Bronchial epithelial cell (primary cell): Measurements from ENCODE around the gene RPH3AL.

GRCh38 chr17:214647-215357, 33.4 kb upstream of the DOC2B start:
- RRBS, 2 experiments = 91% methylated on average over 6 of the region's 15 CpGs

DNA sequence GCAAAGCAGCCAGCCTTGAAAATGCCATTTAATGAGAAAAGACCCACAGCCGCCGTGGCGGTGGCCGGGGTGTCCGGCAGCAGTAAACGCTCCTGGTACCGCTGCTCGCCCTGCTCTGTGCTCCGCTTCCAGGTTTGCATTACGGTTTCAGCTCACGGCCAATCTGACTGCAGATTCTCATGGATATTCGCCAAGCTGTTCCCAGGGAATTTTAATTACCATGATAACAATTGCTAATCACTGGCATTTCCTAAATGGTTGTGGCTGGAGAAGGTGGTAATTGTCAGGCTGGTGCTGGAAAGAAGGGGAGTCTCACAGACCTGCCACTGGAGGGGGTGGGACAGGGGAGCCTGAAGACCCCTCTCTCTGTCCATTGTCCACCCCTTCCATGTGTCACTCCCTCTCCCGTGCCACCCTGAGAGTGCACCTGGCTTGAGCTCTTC, 78.2 kb upstream of the DOC2B start:
- RRBS, 2 experiments = no CpG with 5 or more reads among the region's 13 CpGs

DNA sequence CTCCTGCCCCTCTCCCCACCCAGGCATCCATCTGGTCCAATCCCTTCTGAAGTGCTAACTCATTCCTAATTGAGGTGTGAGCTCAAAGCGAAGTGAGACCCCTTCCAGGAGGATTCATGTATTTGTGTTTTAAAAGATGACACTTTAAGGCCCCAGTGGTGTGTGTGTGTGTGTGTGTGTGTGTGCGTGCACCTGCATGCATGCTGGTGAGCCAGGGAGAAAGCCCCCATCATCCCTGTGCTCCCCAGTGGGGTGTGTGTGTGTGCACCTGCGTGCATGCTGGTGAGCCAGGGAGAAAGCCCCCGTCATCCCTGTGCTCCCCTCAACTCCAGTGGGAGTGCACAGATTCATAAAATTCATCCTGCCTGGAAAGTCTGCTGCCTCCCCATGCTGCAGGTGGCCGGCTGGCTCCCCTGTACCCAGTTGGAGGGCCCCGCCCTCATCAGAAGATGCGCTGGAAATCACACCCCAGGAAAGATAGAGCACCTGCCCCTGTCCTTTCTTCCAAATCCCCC, 84.7 kb upstream of the DOC2B start:
- RRBS, 2 experiments = no CpG with 5 or more reads among the region's 7 CpGs

DNA sequence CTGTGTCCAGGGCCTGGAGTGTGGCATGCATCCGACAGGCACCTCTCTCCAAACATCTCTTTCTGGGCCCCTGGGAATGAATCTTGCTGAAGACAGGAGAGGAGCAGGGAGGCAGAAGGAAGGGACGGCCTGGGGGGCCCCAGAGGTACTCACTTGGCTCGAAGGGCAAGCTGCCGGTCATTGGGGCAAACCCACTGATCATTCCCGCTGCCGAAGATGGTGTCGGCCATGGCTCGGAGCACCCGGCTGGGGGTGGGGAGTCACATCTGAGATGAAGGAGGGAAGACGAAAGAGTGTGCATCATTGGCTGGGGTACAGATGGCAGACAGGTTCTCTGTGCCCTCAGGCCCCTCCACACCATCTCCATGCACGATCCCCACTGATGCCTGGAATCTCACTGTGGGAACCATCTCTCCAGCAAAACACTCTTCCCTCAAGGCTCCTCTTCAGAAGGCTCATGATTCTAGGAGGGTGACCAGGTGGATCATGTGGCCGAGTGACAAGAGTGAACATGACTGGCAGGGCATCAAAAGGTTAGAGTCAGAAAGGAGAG, 25.2 kb downstream of the RPH3AL start:
- RRBS, 2 experiments = 96% methylated on average over 6 of the region's 12 CpGs

DNA sequence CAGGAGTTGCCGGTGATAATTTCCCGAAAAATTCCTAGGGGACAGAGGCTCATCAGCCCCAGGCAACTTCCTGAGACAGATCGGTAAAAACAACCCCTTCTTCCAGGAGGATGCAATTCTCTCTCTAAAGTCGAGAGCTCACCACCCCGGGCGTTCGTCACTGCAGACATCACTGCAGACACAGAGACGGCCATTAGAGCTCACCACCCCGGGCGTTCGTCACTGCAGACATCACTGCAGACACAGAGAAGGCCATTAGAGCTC, 19.7 kb downstream of the RPH3AL start:
- RRBS, 2 experiments = 95 to 97% methylated on average over 1 of the region's 11 CpGs

DNA sequence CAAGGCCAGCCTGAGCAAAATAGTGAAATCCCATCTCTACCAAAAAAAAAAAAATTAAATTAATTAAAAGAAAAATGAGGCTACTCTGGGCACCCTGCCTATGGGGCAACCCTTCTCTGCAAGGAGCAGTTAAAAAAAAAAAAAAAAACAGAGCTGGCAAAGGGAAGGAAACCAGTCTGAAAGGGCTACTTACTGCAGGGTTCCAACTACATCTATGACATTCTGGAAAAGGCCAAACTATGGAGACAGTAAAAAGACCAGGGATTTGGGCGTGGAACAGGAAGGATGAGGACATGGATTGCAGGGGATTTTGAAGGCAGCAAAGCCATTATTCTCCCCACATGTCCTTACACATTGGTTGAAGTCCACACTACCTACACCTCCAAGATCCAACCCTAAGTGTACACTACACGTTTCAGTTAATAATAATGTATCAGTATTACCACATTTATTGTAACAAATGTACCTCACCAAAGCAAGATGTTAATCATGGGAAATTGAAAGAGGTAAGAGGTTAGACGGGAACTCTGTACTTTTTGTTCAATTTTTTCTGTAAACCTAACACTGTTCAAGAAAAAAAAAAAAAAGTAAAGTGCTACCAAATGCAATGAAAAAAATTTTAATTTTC, 4.5 kb downstream of the RPH3AL start:
- RRBS, 2 experiments = no CpG with 5 or more reads among the region's 3 CpGs

- RRBS, 2 experiments = 2 to 5% methylated on average over 5 to 7 of the region's 26 CpGs
These were observed at the start of gene RPH3AL for GRCh38 chr17:352110-353031. Gene RPH3AL (minus strand): TSS chr17:352807.

GRCh38 chr17:354843-355493, 2.4 kb upstream of the RPH3AL start:
- RRBS, 2 experiments = no CpG with 5 or more reads among the region's 13 CpGs

DNA sequence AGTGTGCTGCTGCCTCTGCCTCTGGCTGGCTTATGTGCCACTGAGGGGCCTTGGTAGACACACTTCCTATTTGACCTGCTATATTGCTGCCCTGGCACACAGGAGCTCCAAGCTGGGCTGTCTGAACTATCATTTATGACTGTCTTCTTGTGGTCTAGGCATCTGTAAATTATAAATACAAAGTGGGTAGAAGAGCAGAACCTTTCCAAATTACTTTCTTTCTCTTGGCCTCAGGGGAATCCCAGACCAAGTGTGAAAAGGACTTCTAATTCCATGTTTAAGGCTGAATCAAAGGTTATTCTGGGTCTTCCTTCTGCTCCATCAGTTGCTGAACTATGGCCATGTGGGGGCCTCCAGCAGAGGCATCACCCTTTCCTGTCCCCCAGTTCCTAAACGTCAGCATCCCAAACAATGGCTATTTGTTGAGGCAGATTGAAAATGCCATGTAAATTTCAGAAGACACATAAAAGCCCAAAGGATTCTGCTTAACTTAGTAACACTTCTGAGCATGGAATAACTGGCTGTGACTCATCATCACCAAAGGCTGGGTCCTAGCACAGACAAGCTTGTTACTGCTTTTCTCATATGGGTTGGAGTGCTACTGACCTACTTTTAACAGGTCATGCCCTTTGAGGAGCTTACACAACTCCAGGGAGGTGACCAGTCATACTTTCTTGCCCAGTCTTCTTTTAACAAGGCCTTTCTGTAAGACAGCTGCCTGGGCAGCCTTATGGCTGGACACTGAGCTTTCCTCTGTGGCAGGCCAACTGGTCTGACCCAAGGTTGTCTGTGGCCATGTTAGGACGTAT, 149.6 kb downstream of the C17orf97 start:
- RRBS, 2 experiments = no CpG with 5 or more reads among the region's 2 CpGs

- RRBS, 2 experiments = 94 to 97% methylated on average over 3 to 4 of the region's 17 CpGs
These were observed 112.8 kb downstream of the VPS53 start for GRCh38 chr17:601692-602375.

DNA sequence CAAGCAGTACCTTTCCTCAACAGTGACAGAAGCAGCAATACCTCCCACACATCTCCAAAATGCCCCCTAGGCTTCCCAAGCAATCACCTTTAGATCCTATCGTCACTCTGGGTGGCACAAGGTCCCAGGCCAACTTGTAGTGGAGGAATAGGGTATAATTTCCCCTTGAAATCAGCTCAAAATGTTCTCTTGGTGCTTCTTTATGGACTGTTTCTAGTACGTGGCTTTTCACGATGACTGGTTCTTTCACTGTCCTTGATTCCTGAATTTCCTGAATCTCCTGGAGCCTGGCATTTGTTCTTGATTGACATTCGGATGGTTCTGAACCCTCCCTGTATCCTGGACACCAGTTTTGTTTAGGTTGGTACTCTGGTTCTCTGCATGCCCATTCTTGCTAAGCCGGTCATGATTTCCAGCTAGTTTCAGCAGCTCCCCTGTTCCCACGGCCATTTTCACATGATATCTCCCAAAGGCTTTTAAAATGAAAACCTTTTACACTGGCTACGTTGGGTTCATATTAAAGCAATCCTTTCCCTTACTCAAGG, 6.9 kb upstream of the VPS53 start:
- RRBS, 2 experiments = no CpG with 5 or more reads among the region's 7 CpGs

DNA sequence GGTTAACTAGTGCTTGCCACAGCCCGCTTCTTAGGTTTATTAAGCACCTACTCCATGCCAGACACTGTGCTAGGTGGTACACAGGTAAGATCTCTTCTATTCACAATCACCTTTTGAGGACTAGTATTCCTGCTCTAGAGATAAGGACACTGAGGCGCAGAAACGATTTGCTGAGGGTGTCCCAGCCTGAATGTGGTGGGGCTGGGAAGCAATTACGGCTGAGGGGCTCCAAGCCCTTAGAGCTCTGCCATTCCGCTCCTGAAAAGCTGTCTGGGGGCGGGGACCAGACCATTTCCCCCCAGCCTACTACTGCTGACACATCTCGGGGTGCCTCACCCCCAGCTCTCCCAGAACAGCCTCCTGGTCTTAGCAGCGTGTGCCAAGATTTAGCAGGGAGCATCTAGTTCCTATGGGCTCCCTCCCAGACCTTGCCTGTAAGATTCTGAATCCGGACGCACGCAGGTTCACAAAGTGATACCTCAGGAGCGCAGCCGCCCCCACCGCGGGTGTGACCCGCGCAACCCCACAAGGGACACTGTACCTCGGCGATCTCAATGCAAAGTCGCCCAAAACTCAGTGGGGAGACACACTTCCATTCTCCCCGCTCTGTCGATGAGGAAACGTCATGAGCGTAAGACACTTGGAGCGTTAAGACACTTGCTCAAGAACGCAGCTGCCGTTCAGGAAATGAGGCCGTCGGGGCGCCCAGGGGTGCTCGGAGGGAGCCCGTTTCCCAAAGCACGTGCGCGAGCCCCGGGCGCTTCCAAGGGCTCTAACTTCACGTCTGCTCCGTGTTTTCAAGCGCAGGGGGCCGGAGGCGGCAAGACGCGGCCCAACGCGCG, 733 bp downstream of the GEMIN4 start:
- RRBS, 2 experiments = 1% methylated on average over 12 of the region's 47 CpGs

- RRBS, 2 experiments = no CpG with 5 or more reads among the region's 19 CpGs
These were observed 53.3 kb downstream of the MRM3 start for GRCh38 chr17:835459-835863.

DNA sequence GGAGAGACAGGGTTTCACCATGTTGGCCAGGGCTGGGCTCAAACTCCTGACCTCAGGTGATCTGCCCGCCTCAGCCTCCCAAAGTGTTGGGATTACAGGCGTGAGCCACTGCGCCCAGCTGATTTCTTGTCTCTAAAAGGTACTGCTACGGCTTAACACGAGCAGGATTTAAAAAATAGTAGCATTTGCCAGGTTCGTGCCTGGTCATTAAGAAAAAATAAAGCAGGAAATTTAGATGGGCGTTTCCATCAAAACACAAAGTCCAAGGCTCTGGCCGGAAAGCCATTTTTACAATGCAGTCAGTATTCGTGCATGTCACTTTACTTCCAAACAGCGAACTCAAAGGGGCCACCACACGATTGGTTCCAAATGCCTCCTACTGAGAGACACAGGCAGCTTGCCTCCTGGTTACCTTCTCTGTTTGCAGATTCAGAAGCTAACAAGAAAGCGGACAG, 66.2 kb downstream of the MRM3 start:
- RRBS, 2 experiments = no CpG with 5 or more reads among the region's 12 CpGs

GRCh38 chr17:883013-883978, 96.3 kb downstream of the NXN start:
- RRBS, 2 experiments = no CpG with 5 or more reads among the region's 21 CpGs

DNA sequence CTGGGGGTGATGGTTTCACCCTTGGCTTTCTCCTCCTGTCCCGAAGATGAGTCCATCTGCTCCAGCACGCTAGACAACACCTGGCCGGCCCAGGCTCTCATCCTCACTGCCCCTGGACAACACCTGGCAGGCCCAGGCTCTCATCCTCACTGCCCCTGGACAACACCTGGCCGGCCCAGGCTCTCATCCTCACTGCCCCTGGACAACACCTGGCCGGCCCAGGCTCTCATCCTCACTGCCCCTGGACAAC, 58.1 kb downstream of the NXN start:
- RRBS, 2 experiments = no CpG with 5 or more reads among the region's 5 CpGs

GRCh38 chr17:980677-981449, 1.3 kb upstream of the NXN start:
- RRBS, 2 experiments = no CpG with 5 or more reads among the region's 37 CpGs

GRCh38 chr17:1001184-1001622, 4.3 kb downstream of the TIMM22 start:
- RRBS, 2 experiments = no CpG with 5 or more reads among the region's 9 CpGs

DNA sequence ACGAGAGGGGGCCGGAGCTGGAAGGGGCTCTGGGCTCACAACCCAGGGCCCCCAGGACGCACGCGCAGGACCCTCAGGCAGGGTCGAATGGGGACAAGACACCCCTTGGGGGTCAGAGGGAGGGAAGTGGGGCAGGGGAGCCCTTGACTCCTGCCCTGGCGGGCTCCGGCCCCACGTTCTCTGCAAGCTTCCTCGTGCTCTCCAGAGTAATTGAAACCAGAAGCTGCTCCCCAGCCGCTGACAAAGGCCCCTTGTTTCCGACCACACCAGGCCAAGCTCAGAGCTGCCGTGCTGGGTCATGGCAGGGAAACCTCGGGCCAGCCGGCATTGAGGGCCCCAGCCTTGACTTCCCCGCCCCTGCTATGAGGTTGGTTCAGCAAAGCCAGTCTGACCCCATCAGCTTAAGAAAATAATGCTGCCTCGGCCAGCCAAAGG, 43.2 kb downstream of the TIMM22 start:
- RRBS, 2 experiments = 71% methylated on average over 2 of the region's 17 CpGs; no CpG with 5 or more reads in 1 of the 2 experiments

- RRBS, 2 experiments = no CpG with 5 or more reads among the region's 8 CpGs
These were observed 59.2 kb downstream of the ABR start for GRCh38 chr17:1120444-1121017.